Paraaortic lymph node (tissue), 1 donor: ENCODE measurements around the genes ZEB1 and EPC1.

- PRO-cap: no peak
Measured at GRCh38 chr10:30374274-30374887, 25.3 kb upstream of the MTPAP start.

- PRO-cap: no peak
Measured at GRCh38 chr10:30422845-30423753, 10.9 kb upstream of the MAP3K8 start.

DNA sequence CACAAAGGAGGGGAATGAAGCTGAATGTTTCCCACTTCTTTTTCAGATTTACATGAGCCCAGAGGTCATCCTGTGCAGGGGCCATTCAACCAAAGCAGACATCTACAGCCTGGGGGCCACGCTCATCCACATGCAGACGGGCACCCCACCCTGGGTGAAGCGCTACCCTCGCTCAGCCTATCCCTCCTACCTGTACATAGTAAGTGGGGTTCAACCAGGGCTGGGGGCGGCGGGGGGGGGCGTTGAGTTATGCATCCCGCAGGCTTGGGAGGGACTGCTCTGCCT is 24.0 kb downstream of the MAP3K8 start:
- PRO-cap: no peak

DNA sequence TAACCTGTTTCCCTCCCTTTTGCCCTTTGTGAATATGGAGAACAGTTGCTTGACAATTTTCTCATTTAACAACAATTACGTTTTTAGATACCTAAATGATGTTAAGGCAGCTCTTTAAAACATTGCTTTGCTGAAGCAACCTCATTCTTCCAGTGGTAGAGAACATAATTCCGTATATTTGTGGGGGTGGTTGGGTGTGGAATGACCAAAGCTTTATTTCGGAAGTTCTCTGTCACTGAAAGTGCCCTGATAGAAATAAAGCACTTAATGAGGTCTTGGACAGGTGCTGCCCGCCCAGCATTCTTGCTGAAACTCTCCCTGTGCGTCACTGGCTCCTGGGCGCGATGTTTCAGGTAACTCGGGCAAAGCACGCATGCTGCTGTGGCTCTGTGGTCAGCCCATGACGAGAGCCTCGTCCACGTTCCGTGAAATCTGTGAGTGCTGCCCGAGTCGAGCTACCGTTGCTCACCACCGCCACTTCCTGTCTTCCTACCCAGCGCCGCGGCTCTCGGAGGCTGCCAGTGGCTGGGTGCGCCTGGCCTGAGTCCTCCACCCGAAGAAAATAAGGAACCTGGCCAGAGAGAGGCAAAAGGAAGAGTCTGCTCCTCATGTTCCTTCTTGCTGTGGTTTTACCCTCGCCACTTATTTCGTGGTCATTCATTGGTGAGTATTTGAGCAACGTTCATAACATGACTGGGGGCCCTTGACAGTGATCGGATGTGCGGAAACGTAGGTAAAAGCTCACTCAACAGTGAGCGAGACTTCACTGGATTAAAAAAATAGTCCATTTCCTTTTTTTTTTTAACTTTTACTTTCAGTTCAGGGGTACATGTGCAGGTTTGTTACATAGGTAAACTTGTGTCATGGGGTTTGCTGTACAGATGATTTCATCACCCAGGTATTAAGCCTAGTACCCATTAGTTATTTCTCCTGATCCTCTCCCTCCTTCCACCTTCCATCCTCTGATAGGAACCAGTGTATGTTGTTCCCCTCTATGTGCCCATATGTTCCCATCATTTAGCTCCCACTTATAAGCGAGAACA is 95.5 kb downstream of the MAP3K8 start:
- PRO-cap: bidirectional peak, plus-strand start at position 578 of the sequence, minus-strand start at position 564 of the sequence; bidirectional peak, plus-strand start at position 709 of the sequence, minus-strand start at position 721 of the sequence

- PRO-cap: unidirectional peak, plus-strand start at chr10:30784857; unidirectional peak, plus-strand start at chr10:30784903; unidirectional peak, plus-strand start at chr10:30784995; bidirectional peak, plus-strand start at chr10:30785461, minus-strand start at chr10:30785341
Measured at GRCh38 chr10:30784754-30785608, 155.4 kb upstream of the LYZL2 start.

- PRO-cap: no peak
Measured at GRCh38 chr10:30813685-30814476, 184.3 kb upstream of the LYZL2 start.

DNA sequence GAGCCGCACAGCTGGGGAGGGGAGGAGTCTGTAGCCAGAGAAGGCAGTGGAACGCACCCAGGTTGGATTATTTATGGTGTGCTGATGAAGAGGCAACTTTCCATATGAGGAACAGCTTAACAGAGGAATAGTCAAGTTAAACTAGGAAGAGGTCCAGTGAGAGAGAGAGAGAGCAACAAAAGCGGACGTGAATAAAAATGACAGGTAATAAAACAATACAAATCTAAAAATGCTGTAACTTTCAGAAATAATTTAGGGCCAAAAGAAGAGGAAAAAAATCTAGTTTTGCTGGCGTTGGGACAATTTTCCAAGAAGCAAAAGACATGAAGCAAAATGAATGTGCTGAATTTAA is 190.9 kb downstream of the ZNF438 start:
- PRO-cap: no peak

- PRO-cap: no peak
Measured at GRCh38 chr10:31014195-31014884, 17.3 kb downstream of the ZNF438 start.

DNA sequence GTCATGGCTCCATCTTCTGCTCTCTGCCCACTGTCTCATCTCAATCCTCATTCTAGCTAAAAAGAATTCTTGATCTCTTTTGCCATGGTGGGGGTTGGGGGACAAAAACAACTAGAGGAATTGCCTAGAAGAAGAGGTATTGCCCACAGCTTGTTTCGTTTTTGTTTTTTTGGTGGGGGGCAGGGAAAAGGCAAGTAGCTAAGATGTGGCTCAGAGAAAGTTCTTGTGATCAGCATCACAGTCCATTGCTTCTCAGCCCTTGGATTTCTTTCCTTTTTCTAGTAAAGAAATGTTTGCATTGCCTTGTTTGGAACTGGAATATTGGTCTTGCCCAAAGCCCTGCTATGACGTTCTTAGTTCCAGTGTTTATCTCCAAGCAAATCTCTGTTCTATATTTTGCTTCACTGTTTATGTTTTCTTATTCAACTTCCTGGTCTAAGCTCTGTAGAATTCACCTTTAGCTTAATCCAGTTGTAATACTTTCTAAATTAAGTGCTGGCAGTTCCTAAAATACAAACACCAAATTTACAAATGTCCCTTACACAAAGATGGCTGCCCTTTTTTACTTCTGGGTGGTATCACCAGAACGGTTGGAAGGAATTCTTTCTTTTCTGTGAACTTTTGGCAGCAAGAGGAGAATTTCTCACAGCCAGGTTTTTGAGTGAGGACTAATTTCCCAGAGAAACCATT is 88.7 kb upstream of the ZNF438 start:
- PRO-cap: no peak

DNA sequence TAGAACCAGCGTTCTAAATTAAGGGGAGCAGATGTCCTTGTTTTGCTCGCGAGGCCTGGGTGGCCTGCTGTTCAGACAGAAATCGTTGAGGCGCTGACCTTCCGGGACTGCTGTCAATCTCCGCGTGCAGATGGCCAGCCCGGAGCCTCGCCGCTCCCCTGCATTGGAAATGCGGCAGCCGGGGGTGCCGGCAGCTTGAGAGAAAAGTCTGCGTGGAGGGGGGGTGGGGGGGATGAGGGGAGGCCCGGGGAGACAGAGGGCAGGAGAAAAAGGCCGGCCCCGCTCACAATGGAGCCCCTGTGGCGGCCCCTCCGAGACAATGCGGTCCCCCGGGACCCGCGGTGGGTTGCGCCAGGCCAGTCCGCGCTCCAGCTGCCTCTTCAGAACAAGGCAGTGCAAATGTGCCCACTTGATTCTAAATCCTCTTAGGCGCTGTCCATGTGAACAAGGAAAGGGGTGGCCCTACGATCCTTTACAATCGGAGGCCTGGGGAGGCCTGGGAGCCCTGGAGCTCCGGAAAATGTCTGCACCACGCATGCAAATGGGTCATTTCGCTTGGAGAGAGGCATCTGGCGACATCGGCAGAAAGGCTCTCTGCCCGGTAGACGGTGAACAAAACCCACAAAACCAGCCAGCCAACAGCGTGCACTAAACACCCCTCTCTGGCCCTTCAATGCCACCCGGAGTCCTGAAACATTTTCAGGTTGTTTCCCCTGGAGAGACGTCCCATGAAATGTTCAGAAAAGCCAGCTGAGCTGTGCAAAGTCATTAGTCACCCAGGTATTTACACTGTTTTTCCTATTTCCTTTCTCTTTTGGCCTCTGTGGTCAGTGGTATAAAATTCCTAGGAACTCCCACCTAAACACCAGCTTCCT is 102.6 kb upstream of the ZNF438 start:
- PRO-cap: unidirectional peak, plus-strand start at position 163 of the sequence; bidirectional peak, plus-strand start at position 549 of the sequence, minus-strand start at position 378 of the sequence

DNA sequence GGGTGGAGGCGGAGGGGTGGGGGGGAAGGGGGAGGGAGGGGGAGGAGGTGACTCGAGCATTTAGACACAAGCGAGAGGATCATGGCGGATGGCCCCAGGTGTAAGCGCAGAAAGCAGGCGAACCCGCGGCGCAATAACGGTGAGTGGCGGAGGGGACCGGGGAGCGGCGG is at the start of gene ZEB1:
Gene ZEB1 (plus strand): TSS at position 63 of the 170 bp plus-strand sequence.
- PRO-cap: bidirectional peak, plus-strand start at position 109 of the sequence, minus-strand start outside the sequence

- PRO-cap: no peak
Measured at GRCh38 chr10:31363943-31364371, 44.9 kb downstream of the ZEB1 start.

DNA sequence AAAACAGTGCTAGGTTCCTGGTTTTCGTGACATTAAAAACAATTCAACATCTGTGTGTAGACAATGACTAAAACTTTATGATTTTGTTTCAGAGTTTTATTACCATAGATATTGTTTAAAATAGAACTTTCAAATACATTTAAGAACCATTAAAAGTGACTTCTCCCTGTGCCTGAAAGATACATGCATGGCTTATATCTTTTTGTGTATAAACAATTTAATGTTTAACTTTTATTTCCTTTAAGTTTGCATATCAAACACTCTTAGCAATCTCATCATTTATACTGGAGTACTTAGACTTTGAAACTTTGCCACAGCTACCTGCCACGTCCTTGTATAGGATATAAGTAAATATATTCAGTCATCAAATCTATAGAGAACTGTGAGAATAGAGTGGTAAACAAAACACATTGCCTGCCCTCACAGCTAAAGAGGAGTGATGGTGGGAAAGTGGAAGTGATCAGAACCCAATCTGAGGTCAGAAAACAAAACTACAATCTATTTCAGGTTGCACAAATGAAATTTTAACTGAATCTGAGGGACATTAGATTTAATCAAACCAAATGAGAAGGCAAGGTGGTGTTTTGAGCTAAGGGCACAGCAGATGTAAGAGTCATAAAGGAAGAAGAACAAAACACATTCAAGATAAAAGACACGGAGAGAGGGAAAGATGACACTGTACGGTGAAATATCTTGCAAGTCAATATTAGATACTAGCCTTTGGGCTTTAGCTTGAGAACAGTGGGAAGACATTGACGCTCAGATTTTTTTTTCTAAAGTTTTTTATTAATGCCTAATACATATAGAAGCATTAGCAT is 74.8 kb downstream of the ZEB1 start:
- PRO-cap: no peak

GRCh38 chr10:32011067-32011844 is 45.0 kb downstream of the KIF5B start:
- PRO-cap: no peak

DNA sequence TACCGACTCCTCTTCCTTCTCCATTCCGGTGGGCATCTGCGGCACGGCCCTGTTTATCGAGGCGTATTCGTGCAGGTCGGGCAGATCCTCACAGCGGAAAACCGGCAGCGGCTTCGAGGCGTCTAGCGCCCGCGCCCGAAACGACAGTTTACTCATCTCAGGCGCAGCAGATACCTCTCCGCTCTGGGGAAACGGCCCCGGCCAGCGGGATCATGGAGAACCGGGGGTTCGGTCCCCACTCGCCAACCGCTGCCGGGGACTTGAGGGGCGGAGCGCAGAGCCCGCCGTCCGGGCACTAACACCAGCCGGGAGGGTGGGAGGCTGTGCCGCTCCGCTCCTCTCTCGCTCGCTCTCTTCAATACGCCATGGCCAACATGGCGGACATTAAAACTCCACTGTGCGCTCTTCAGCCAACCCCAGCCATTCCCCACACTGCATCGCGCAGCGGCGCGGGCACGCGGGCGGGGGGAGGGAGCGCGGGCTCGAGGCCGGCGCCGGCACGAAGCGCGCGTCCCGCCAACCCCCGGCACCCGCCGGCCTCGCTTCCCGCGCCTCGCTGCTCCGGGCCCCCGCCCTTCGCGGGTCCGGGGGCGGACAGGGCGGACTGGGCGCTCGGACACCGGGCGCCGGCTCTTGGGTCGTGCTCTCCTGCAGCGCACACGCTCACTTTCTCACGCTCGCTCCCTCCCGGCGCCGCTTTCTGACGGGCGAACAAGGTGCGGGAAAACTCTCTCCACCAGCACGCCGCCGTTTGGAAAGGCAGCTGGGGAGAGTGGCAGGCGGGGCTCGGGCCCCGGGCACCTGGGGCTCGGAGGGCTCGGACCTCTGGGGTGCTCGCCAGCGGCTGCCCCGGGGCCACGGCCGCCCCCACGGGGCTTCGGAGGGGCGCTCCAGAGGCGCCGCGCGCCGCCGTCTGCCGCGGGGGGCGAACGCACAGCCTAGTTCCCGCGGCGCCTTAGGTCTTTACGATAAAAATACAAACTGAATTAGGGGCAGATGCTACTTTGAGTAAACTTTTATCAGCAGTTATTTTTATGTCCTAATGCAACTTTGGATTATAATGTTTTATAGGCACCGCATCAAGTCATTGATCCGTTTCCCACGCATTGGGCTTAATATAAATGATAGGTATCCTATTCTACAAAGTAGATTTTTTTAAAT is at the start of gene EPC1:
Gene EPC1 (minus strand): TSS at position 399 of the 1,161 bp plus-strand sequence.
- PRO-cap: bidirectional peak, plus-strand start at position 502 of the sequence, minus-strand start at position 357 of the sequence

DNA sequence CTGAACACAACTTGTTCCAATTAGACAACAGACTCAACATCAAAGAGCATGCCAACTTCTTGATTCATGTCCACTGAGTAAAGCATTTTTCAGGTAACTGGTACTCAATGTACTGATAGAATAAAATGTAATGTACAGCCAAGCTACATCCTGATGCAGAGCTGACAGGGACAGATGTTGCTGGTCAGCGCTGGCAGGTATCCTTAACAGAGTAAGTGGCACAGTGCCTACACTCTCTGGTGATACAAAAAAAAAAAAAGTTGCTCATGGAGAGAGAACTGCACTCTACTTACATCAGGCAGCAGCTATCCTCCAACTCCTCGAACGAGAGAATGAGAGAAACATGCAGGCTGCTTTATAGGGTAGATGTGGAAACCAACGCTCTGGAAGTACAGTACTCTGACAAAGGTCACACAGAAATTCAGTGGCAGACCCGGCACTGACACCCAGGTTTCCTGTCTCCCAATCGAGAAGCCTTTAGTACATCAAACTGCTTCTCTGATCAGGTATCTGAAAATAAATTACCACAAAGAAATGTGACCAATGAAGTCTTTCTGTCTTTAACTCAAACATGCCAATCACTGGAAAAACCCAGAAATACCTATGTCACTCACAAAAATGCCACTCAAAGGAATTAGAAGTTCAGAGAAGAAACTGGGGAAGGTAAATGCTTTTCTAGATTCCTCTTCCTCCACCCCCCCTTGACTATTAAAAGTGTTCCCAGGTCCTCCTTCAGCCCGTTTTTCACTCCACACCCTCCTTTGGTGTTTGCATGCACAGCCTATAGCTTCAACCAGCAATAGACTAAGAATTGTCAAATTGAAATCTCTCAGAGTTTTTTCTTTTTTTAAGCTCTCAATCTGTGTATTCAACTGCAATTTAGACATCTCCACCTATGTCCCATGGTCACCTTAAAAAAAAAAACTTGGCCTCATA is 4.5 kb downstream of the ITGB1 start:
- PRO-cap: unidirectional peak, plus-strand start at position 645 of the sequence

DNA sequence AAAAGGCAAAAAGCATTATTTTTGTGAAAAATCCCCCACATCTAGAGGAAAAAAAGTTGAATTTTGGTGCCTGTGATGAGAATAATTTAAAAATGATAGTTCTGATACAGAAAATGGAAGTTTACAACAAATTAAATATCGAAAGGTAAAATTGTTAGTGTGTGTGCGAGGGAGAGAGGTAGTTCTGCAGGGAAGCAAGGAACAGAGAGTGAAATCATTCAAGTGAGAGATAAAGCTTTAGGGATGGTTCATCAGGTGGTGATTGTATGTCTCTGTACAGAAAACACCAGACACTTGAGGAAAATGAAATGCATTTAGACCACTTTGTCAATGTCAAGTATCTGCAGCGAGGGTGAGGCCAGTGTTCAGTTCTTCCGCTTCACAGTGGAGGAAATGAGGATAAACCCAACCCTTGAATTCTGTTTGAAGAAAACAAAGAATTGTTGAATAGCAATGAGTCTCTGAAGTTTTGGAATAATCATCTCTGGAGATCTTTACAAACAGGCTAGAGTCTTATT is 14.4 kb upstream of the ITGB1 start:
- PRO-cap: no peak

DNA sequence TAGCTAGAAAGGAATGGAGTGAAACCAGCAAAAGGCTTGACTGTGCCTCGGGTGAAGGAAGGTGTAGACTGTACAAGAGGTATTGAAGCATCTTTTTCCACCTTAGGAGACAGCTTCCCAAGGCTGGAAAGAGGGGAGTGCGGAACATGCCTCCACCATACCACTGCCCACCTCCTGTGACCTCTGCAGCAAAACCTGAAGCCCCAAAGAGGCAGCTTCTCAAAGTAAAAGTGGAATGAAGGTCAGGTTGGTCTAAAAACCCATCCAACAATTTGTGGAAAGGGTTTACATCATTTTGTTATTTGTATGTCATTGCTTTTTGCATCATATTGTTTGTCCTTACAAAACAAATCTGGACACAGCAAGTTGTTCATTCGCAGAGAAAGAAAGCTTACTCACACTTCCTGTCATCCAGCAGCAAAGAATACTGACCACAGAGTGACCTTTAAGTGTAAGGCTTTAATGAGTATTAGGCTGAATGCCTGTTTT is 27.5 kb upstream of the ITGB1 start:
- PRO-cap: unidirectional peak, plus-strand start at position 373 of the sequence

GRCh38 chr10:33121895-33122544 is 164.0 kb upstream of the ITGB1 start:
- PRO-cap: unidirectional peak, plus-strand start at chr10:33122353

GRCh38 chr10:33145311-33145860 is 187.4 kb upstream of the ITGB1 start:
- PRO-cap: no peak